Astrocyte (in vitro differentiated cells and primary cell): Measurements from ENCODE around the genes BCLAF1 and IL20RA.

- PRO-cap, result bidirectional peak, plus-strand start at chr6:136012478, minus-strand start at chr6:136012297
- RRBS, 2 experiments, result no CpG with 5 or more reads among the region's 1 CpG
Measured at GRCh38 chr6:136012061-136012789, 160.7 kb downstream of the PDE7B start.

DNA sequence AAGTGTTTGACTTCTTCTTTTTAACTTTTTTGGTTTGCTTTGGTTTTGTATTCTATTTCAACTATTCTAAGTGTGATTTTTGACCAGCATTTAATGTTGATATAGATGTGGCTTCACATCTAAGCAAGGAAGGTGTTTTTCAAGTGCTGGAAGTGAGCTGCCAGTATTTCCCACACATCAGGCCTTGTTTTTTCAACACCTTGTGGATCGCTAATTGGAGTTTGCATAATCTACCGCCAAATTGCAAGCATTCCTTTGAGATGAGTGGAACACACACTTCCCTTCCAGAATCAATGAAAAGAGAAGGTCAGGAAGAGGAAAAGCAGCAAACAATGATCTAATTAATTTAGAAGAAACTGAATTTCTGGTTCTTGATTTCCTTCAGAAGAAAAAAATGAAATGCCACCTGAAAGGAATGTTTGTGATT is 182.5 kb downstream of the MTFR2 start:
- PRO-cap, result no peak
- RRBS, 2 experiments, result no CpG with 5 or more reads among the region's 2 CpGs

GRCh38 chr6:136268787-136270048 is 19.1 kb upstream of the MTFR2 start:
- PRO-cap, result no peak
- RRBS, 2 experiments, result no CpG with 5 or more reads among the region's 9 CpGs

DNA sequence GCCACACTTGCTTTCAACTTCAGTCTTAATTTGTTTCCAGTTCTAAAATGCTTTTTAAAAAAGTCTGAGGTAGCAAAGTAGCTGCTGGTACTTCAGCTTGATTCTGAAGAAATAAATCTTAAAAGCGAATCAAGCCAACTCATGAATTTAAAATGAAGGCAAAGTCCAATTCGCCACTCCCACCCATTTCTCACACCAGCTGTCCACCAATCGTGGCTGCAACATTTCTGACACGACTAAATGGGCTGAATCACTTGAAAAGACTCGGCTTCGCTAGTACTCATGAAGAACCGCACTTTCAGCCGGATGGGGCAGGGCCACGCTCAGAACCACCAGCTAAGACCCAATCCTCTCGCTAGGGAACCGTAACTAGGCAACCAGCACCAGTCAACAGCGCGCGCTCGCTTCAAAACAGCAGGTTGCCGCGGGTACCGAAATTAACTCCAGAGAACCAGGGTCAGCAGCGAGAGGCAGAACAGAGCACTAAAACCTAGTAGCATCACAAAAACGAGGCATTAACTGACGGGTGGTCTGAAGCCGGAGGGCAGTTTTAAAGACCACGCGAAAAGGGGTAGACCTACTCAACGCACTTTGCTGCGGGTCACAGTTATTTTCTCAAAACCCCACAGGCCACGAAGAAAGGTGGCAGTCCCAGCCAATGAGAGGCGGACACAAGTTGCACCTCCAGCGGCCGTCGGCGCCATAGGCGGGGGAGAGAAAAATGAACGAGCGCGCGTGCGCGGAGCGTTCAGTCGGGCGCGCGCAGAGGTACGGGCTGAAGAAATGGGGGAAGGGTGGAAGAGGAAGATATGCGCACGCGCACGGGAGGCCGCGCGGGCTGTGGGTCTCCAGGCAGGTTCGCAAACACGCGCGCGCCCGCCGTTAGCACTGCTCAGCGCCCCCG is 777 bp downstream of the BCLAF1 start:
- PRO-cap, result bidirectional peak, plus-strand start at position 435 of the sequence, minus-strand start at position 112 of the sequence; bidirectional peak, plus-strand start at position 836 of the sequence, minus-strand start at position 722 of the sequence
- RRBS, 2 experiments, result no CpG with 5 or more reads among the region's 61 CpGs

GRCh38 chr6:136289732-136290114 is at the start of gene BCLAF1:
Gene BCLAF1, minus strand, starts transcription at chr6:136289846.
- PRO-cap, result bidirectional peak, plus-strand start at chr6:136290035, minus-strand start at chr6:136289780
- RRBS, 2 experiments, result 0% methylated on average over 4 of the region's 36 CpGs; no CpG with 5 or more reads in 1 of the 2 experiments

DNA sequence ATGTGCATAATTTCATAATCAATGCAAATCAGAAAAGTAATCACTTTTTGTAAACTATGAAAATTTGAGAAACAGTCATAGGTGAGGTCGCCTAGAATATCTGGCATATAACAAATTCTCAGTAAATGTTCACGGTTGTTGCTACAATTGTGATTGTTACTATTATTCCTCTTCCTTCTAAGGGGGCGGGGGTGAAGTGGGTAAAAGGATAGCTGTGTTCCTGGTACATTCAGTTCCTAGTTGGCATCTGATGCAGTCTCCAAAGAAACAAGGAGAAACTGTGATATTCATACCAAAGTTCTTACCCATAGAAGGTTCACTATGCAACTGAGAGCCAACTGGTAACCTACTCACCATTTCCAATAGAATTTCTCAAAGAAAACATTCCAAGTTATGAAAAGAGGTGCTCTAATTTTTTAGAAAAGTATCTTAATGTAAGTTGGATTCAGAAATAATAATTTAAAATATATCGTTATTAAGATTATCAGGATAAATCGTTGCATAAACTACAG is 13.2 kb upstream of the MAP7 start:
- PRO-cap, result no peak
- RRBS, 2 experiments, result no CpG with 5 or more reads among the region's 5 CpGs

DNA sequence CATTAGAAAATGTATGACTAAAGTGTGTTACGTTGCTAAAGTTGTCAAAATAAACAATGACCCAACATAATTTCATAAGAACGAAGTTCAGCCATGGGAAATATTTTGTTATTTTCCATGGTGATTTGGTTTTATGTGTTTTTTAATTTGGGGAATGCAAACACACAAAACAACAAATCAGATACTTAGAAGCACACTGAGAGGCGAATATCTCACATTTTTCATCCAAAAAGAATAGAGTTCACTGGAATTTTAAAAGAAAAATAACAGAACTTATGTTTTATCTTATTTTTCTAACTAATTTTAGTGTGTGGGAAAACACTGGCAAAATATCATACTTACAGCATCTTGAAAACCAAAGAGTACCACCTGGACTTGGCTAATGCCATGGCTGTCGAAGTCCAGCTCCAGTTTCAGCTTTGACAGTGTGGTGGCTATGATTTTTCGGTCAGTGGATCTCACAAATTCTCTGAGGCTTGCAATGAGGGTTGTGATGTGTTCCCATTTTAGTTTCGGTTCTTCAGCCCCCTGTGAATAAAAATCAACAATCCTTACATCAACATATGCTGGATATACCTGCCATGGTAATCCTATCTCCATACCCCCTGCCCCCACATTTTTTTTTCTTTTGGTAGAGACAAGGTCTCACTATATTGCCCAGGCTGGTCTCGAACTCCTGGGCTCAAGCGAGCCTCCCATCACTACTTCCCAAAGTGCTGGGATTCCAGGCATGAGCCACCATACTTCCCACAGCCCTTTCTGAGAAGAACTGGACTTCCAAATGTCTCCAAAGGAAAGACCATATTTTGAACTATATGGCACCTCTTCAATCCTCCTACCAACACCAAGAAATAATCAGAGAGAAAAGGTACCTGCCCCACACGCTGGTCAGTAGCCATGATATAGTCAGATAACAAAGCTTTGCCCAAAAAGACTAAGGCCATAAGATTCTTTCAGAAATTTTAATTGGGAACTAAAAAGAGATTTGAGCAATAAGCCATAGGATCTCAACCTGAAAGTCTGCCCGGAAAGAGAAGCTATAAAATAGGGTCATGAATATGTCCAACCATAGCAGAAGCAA is 33.3 kb upstream of the MAP7 start:
- PRO-cap, result no peak
- RRBS, 2 experiments, result no CpG with 5 or more reads among the region's 10 CpGs

- PRO-cap, result no peak
- RRBS, 2 experiments, result no CpG with 5 or more reads among the region's 5 CpGs
Measured at GRCh38 chr6:136599542-136600052, 49.4 kb upstream of the MAP7 start.

- PRO-cap, result no peak
- RRBS, 2 experiments, result no CpG with 5 or more reads among the region's 13 CpGs
Measured at GRCh38 chr6:136956933-136957730, 35.0 kb downstream of the SLC35D3 start.

DNA sequence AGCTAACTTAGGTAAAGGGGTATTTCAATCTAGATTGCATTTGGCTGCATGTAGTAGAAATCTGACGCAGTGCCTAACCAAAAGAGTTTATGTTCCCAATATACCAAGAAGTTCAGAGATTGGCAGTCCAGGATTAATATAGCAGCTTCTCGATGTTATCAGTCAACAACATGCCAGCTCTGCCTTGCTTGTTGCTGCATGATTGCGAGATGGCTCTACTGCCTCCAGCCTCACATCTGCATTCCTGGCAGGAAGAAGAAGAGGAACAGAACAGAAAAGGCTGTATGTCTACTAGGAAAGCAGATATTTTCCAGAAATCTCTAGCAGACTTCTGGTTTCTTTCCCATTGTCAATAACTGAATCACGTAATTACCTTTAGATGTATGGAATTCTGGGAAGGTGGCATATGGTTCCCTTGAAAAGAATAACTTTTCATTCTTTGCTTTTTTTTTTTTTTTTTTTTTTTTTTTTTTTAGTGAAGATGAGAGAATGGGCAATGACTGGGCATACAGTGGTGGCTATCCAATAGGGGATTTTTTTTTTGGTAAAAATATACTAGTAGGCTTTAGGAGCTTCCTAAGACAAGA is 60.9 kb downstream of the SLC35D3 start:
- PRO-cap, result no peak
- RRBS, 2 experiments, result no CpG with 5 or more reads among the region's 4 CpGs

DNA sequence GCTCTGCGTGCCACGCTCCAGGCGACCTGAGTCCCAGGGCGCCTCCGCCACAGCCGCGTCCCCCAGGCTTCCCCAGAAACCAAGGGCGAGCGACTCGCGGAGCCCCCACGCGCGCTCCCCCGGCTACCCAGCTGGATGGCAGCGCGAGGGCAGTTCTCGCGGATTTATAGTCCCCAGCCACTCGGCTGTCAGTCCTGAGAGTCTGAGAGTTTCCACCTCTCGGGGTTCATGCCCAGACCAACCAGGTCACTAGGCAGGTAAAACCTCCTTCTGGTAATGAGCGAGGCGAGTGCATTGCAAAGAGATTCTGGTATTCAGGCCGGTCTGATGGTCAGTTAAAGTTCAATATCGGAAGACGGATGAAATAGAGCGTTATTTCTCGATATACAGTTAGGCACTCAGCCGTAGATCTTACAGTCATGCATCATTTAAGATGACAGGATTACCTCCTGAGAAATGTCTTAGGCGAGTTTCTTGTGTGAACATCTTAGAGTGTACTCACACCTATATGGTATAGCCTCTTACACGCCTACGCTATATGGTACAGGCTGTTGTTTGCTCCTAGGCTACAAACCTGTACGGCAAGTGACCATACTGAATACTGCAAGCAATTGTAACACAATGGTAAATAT is at the start of gene IL20RA:
IL20RA (minus strand) TSS at position 137 of the 632 bp plus-strand sequence.
- PRO-cap, result no peak
- RRBS, 2 experiments, result no CpG with 5 or more reads among the region's 33 CpGs

DNA sequence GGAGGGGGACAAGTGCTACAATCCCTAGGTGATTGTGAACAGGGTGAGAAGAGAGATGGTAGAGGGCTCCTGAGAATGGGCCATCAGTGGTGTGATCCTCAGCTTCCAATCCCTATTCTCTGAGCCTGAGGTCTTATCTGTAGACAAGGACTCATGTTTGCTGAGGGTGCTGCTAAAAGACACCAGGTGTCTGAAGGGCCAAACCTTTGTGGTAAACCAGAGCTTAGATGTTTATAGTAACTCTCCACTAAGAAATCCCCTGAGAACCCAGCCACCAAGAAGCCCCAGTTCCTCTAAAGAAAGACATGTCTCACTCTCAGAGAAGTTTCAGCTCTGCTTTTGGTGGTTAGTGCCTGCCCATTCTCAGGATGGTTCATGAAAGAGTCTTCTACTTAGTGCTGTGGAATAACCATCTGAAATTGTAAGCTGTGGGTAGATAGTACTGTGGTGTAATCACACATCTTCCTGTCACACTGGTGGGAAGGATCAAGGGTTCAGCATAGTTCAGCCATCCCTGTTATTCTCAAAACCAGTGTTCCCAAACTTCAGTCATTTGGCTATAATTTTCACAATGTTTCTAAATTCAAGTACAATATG is 58.3 kb upstream of the IL20RA start:
- PRO-cap, result no peak

GRCh38 chr6:137207590-137207809 is 11.7 kb downstream of the IFNGR1 start:
- PRO-cap, result no peak
- RRBS, 2 experiments, result no CpG with 5 or more reads among the region's 2 CpGs

DNA sequence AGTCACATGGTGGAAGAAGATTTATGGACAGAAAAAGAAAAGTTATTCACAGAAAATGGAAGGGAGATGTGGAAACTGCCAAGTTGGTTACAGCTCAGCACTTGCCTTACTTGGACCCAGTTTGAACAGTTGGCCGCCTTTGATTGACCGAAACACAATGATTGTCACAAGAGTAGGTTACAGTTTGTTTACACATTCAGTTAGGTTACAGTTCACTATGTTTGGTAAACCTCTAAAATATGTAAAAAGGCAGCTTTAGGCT is 116.2 kb downstream of the OLIG3 start:
- PRO-cap, result no peak
- RRBS, 2 experiments, result no CpG with 5 or more reads among the region's 2 CpGs

DNA sequence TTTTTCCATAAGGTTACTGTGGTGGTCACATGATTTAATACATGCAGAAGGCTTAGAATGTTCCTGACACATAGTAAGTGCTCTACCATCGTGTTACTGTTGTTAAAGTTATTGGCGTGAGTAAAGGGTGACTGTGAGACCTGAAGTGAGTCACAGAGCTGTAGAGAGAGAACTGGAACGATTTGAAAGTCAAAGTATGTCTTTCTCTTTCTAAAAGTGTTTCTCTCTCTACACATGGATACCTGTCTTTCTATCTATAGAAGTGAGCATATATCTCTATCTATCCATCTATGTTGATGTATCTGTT is 153.9 kb upstream of the OLIG3 start:
- PRO-cap, result no peak
- RRBS, 2 experiments, result no CpG with 5 or more reads among the region's 3 CpGs

DNA sequence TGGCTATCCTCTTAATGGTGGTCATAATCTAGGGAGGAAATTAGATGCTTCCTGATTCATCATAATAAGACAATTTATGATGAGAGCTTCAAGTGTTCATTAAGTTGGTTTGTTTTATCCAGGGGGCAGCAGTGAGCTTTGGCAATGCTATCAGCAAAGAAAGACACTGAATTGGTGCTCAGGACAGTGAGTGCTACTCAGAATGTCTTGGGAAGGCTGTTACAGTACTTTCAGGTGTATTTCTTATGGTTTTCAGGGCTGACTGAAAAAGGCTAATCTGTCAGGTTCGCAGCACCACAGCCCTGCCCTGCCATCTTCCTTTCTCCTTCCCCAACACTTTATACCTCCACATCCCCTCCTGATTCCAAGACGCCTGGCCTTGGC is 67.1 kb upstream of the TNFAIP3 start:
- PRO-cap, result no peak
- RRBS, 2 experiments, result no CpG with 5 or more reads among the region's 2 CpGs

- PRO-cap, result no peak
- RRBS, 2 experiments, result 14% methylated on average over 5 of the region's 16 CpGs; no CpG with 5 or more reads in 1 of the 2 experiments
Measured at GRCh38 chr6:137879014-137879386, 11.9 kb downstream of the TNFAIP3 start.

DNA sequence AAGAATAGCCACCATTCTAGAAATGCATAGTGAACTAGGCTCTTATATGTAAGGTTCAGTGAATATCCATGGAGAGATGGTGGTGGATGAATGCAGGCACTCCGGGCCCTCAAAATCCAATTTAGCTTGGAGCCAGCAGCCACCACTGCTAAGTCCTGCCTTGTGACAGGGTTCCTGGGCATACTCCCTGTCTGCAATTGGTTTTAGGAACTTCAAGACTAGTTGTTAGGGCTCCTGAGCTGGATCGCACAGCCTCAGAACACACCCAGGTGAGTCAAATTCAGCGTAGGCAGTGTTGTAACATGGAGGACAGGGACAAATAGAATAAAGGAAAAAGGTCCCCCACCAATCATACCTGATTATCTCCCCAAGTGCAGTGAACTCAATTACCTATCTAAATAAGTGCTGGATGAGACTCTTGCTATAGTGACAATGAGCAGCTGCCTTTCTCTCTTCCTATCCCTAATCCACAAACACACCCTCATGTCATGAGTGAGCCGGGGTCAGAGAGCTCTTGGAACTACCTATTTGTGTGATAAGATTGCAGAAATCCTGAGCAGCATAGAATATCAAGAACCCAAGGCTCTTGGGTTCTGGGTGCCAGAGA is 74.6 kb downstream of the PERP start:
- PRO-cap, result no peak
- RRBS, 2 experiments, result no CpG with 5 or more reads among the region's 4 CpGs

DNA sequence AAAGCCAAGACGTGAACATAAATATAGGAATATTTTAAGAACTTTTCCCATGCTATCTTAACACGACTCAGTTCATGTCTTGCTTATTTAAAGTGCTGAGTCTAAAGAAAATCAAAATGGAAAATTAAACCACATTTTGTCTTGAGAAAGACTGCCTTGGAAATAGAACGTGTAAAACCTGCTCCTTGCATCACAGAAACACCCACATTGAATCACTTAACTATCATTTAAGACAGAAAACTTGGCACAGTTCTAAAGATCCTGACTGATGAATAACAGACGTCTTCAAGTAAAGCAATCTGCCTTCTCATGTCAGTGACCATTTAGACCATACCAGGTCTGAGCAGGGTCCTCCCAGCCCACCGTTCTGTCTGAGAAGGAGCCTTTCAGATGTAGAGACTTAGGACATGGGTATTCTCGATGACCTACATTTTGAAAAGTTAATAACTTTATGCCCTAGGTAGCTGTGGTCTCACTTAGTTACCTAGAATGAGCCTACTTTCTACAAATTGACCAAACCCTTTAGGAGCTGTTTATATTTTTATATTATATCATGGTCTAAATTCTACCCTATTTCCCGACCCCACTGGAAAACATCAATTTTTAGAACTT is 7.3 kb downstream of the PERP start:
- PRO-cap, result no peak
- RRBS, 2 experiments, result no CpG with 5 or more reads among the region's 7 CpGs

- PRO-cap, result no peak
- RRBS, 2 experiments, result no CpG with 5 or more reads among the region's 6 CpGs
Measured at GRCh38 chr6:138101686-138102204, 5.5 kb downstream of the PERP start.